Ishikawa (cell line): ENCODE measurements around a stretch of chr2.

DNA sequence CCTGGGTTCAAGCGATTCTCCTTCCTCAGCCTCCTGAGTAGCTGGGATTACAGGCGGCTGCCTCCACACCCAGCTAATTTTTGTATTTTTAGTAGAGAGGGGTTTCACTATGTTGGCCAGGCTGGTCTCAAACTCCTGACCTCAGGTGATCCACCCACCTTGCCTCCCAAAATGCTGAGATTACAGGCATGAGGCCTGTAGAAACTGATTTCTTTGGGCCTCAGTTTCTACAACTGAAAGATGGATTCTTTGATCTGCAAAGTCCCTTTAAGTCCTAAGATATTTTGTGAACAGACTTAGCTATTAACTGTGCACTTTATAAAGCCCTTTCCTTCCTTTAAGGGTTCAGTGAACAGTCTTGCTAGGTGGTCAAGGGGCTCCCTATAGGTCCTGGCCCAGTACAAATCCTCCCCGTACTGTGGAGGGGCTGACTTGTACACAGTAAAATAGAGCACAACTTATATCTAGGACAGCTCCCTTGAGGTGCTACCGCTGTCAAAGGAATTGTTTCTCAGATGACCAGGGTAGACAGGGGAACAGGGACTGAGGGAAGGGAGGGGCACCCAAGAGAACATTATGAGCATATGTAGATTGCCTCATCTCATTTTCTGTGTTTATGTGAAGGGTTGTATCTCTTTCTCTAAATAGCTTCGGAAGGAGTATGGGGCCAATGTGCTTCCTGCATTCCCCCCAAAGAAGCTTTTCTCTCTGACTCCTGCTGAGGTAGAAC lies 1.7 kb downstream of the SNX17 start:
- RRBS, result no CpG with 5 or more reads among the region's 5 CpGs

- RRBS, result no CpG with 5 or more reads among the region's 5 CpGs
Measured at GRCh38 chr2:27408232-27408587, 1.2 kb downstream of the PPM1G start.

DNA sequence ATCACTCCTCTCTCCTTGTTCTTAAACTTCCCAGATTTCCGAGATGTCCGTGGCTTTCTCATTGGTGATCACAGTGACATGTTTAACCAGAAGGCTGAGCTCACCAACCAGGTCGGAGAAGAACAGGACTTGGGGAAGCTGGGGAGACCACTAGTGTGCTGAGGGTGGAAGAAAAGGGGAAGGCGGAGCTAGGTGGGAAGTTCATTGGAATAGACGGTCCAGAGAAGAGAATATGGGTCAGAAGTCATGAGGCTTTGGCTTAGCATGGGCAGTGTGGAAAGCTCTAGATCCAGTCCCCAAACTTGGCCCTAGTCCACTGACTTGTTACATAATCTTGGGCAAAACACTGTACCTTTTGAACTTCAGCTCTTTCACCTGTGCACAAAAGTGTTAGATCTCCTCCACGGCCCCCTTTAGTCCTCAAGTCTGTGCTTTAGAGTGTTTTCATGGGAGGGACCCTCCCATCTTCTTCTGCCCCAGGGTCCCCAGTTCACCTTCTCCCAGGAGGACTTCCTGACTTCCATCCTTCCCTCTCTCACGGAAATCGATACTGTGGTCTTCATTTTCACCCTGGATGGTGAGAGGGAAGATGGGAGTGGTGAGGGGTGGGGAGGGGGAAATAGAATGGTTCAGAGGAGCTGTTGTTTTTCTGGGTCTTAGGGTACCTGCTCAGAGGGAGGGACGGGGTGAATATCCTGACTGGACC lies 10.7 kb downstream of the GCKR start:
- RRBS, result no CpG with 5 or more reads among the region's 9 CpGs

- RRBS, result no CpG with 5 or more reads among the region's 2 CpGs
Measured at GRCh38 chr2:27649426-27649863, 14.0 kb downstream of the SUPT7L start.

GRCh38 chr2:27709775-27710297 lies 46.1 kb downstream of the SLC4A1AP start:
- RRBS, result no CpG with 5 or more reads among the region's 3 CpGs

- RRBS, result no CpG with 5 or more reads among the region's 2 CpGs
Measured at GRCh38 chr2:27779684-27780747, 8.5 kb downstream of the MRPL33 start.

GRCh38 chr2:28164740-28165602 lies 227.7 kb upstream of the FOSL2 start:
- RRBS, result no CpG with 5 or more reads among the region's 7 CpGs

DNA sequence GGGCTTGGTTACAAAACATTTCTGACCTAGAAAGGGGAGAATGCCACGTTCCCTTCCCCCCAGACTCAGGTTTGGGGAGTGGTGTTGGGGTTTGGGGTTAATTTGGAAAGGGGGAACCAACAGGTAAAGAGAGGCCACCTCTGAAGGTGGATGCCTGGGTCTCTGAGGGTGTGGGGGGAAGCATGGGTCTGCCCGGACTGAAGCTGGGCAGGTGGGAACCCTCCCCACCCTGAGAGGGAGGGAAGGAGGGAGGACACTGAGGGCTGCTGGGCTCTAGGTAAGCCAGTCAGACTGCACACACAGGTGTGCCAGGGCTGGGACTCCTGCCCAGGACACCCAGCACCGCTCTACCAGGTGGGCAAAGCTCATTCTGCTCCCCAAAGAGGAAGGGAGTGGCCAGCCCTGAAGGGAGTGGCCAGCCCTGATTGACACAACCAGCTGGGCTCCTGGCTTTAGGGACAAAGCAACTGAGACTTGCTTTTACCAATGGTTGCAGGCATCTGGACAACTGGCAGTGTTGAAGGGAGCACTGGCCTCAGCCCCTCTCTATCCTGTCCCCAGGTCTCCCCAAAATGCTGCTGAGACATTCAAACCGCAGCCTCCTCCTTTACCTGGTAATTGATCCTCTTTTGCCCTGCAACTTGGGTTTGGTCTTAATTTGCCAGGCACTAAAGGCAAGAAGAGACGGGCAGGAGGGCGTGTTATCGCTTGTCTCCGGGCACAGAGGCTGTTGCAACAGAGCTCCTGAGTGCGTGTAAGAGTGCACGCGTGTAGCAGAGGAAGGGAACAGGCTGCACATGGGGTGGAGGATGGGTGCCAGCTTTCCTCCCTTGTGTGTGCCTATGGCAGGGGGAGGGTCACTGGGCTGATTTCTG lies 14.6 kb upstream of the FOSL2 start:
- RRBS, result no CpG with 5 or more reads among the region's 11 CpGs

DNA sequence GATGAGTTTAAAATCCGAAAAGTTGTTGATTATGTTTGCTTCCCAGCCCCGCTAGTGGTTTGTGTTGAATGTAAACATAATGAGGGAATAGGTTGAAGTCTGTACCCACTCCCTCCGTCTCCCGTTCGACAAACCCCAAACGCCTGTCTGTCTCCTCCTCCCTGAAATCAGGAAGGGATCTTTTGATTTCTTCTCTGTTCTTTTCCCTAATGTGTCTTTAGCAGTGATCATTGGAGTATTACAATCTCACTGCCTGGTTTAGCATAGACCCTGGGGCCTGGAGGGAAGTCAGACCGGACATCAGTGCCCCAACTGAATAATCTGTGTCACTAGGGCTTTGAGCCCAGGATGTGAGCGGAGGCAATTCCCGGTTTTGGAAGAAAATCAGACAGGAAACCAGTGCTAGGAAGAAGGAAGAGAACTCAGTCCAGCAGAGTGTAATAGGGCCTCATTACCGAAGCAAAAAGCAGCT lies 2.5 kb downstream of the FOSL2 start:
- RRBS, result 91% methylated on average over 3 of the region's 10 CpGs

DNA sequence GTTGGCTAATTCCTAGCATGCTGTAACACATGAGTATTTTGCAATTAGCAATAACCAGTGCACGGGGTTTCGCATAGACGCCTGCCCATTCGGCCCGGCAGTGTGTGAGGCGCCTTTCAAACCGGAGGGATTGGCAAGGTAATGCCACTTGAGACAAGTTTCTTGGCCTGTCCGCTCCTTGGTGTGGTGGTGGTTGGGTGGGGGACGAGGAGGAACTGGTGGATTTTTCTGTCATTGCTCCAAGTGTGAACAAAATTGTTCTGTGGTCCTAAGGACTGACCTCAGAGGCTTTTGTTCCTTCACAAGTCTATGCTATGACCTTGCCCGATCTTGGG lies 2.9 kb downstream of the FOSL2 start:
- RRBS, result no CpG with 5 or more reads among the region's 10 CpGs

- RRBS, result no CpG with 5 or more reads among the region's 1 CpG
Measured at GRCh38 chr2:28400975-28401302, 8.3 kb downstream of the FOSL2 start.

- RRBS, result no CpG with 5 or more reads among the region's 20 CpGs
Measured at GRCh38 chr2:28404082-28404866, 11.6 kb downstream of the FOSL2 start.

DNA sequence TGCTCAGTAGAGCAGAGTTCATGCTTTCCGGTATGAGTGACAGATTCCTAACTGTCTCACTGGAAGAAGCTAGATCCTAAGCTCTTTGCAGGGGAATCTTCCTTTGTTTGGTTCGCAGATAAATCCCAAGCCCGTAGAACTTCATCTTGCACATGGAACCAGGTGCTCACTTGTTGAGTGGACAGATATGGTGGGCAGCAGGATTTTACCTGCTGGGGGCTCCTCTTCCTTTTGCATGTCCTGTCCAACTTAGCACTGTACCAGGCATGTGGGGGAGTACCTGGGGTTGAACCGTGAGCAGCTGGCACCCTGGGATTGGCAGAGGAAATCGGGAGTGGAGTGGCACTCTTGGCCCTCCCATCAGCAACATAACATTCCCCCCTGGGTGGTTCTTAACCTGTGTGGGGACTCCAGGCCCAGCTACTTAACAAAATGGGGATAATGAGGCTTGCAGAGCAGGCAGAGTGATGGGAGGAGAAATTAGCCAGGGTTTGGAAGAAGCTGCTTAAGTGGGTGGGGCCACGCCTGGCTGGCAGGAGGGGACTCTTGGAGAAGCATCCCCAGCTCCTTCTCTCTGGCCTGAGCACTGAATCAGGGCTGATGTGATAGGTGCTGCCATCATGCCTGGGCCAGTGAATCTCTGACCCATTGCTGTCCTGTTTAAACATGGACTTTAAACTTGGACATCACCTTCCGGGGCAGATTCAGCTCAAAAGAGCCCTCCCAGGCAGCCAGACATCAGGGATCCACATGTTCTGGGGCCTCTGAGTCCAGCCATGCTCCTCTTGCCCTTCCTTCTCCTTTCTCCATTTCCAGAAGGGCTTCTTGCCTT lies 15.4 kb downstream of the FOSL2 start:
- RRBS, result no CpG with 5 or more reads among the region's 7 CpGs

DNA sequence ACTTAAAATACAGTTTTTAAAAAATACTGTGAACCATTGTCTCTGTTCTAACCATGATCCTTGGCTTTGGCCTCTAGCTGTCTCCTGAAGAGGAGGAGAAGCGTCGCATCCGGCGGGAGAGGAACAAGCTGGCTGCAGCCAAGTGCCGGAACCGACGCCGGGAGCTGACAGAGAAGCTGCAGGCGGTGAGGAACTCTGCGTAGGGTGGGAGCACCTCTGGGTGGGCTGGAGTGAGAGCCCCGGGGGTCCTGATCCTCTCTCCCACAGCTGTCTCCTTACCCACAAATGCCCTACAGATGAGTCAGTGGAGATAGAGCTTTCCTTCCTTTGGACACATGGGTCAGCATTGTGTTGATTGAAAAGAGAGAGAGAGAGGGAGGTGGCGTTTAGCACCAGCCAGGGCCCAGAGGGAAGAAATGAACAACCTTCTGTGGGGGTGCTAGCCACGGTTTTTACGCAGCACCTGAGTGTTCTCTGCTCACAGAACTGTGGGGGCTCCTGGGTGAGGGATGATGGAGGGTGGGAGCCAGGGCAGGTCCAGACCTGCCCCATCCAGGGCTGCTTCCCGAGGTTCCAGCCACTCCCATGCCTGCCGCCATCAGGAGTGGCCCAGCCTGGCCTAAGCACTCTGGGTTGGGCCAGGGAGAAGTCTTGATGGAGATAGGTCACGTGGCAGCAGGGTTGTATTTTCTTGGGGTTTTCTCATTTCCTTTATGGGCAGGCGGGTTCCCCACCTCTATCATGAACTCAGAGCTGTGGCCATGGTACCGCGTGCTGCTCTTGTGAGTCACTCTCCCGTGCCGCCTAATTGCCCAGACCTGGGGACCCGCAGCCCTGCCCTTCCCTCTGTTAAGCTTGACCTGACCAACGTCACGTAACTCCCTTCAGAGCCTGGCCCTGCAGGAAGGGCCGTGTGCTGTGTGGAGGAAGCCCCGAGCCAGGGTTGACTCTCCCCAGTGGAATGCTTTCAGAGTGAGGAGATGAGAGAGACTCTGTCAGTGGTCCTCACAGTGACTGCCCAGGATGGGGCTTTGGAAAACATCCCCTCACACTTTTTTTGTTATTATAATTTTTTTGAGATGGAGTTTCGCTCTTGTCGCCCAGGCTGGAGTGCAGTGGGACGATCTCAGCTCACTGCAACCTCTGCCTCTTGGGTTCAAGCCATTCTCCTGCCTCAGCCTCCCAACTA lies 16.4 kb downstream of the FOSL2 start:
- RRBS, result 92% methylated on average over 3 of the region's 30 CpGs

- RRBS, result no CpG with 5 or more reads among the region's 34 CpGs
Measured at GRCh38 chr2:28411525-28412863, 19.3 kb downstream of the FOSL2 start.

- RRBS, result no CpG with 5 or more reads among the region's 5 CpGs
Measured at GRCh38 chr2:28417026-28417630, 24.5 kb downstream of the FOSL2 start.

GRCh38 chr2:28449381-28450343 lies 46.2 kb upstream of the PLB1 start:
- RRBS, result 69% methylated on average over 4 of the region's 16 CpGs

GRCh38 chr2:28470725-28471002 lies 25.2 kb upstream of the PLB1 start:
- RRBS, result no CpG with 5 or more reads among the region's 1 CpG

DNA sequence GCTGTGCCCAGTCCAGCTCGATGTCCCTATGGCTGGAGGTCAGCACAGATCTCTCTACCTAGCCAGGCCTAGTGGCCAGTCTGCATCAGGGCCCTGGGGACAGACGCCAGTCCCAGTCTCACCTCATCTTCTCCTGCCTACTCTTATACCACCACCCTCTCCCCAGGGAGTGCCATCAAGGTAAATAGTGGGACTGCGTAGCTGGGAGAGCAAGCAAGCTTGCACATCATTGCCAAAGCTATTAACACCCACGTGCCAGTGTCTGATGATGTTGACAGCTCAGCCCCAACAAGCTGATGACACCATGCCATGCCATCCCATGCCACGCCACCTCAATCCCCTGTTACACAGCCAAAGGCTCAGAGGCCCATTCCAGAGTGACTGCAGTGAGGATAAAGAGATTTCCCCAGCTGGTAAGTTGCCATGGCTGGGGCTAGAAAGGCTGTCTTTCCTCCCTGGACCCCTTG lies 7.5 kb upstream of the PLB1 start:
- RRBS, result no CpG with 5 or more reads among the region's 5 CpGs

DNA sequence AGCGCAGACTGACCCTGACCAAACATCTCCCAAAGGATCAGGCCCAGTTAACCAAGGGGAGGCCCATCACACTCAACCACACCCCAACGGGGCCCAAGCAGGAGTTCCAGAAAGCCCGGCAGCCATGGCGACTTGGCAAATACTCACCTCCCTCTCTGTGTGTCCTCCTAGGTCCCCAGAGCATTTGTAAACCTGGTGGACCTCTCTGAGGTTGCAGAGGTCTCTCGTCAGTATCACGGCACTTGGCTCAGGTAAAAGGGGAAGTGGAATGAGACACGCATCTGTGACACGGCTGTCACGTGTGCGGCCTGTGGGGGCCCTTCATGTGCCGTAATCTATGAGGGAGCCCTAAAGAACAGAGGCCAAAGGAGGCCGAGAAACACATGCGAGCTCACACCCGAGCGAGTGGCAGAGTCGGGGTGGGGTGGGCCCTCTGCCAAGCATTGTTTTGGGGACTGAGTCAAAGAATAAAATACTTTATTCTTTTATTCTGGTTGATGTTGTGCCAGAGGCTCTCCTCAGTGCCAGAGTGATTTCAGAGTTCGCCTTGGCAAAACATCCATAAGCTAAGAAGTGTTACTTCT lies 43.2 kb downstream of the PLB1 start:
- RRBS, result no CpG with 5 or more reads among the region's 17 CpGs